ENCODE measurements around a stretch of chr7.

- PRO-cap: no peak
Measured at GRCh38 chr7:66629426-66629949, 807 bp downstream of the KCTD7 start.

DNA sequence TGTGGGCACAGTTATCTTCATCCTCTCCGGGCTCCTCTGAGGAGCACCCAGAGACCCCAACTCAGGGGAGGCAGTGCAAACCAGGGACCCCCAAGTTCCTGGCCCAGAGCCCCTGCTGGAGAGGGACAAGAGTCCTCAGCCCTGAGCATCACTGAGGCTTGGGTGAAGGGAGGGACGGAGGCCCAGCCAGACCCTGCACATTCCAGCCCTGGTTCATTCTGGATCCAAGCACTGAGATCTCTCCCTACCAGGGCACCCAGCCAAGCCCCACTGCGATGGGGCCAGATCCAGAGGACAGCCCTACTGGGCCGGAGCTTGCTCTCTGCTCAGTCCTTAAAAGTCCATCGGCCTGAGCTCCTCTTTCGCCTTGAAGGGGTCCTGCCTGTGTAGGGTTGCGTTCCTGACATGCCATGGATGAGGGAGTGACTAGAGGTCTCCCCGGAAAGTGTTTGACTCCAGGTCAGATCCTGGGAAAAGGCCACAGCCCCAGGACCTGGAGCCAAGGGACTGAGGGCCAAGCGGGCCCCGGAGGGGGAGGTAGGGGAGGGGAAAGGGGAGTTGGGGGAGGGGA is 40.5 kb upstream of the RABGEF1 start:
- PRO-cap: no peak

GRCh38 chr7:66946542-66946976 is 25.5 kb downstream of the TMEM248 start:
- PRO-cap: no peak

GRCh38 chr7:66958943-66959415 is 36.4 kb downstream of the SBDS start:
- PRO-cap: no peak

DNA sequence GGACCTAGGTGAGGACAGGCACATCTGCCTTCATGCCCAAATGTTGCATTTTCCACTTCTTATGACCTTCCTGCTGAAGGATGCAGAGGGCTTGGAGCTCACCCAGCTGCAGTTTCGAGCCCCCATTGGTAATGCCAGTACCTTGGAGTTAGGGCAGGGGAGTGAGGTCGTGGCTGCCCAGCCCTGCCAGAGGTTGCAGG is 24.9 kb downstream of the SBDS start:
- PRO-cap: no peak

GRCh38 chr7:66994127-66994369 is 1.3 kb downstream of the SBDS start:
- PRO-cap: no peak

DNA sequence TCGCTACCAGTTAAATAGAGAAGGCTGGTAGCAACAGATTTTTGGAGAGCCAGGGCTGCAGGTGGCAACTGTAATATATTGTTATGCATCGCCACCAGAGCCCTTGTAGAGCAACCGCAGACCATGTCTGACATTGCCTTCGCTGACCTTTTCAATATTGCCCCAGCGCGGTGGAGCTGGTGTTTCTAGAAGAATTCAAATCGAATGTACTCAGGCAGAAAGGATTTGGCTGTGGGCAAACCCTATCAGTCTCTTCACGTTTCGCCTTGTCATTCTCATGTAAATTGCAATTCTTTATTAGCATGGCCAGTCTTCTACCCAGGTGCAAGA is 490.2 kb upstream of the AUTS2 start:
- PRO-cap: unidirectional peak, minus-strand start at position 104 of the sequence

- PRO-cap: no peak
Measured at GRCh38 chr7:69394281-69394729, 204.0 kb upstream of the AUTS2 start.

GRCh38 chr7:69429904-69430428 is 168.3 kb upstream of the AUTS2 start:
- PRO-cap: no peak

DNA sequence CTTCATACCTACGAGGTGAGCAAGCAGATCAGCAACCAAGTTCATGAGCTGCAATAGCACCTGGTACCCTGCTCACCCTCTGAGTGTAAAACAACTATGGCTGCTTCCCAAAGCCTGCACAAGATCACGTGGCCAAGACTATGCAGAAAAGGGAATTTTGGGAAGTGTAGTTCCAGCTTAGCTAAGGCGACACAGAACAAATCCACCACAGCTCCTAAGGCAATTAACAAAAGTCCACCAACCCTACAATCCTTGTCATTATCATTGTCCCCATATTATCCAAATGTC is 95.9 kb upstream of the AUTS2 start:
- PRO-cap: no peak

GRCh38 chr7:69941141-69941816 is 343.0 kb downstream of the AUTS2 start:
- PRO-cap: no peak

GRCh38 chr7:70696086-70696888 is 435.7 kb upstream of the GALNT17 start:
- PRO-cap: no peak

DNA sequence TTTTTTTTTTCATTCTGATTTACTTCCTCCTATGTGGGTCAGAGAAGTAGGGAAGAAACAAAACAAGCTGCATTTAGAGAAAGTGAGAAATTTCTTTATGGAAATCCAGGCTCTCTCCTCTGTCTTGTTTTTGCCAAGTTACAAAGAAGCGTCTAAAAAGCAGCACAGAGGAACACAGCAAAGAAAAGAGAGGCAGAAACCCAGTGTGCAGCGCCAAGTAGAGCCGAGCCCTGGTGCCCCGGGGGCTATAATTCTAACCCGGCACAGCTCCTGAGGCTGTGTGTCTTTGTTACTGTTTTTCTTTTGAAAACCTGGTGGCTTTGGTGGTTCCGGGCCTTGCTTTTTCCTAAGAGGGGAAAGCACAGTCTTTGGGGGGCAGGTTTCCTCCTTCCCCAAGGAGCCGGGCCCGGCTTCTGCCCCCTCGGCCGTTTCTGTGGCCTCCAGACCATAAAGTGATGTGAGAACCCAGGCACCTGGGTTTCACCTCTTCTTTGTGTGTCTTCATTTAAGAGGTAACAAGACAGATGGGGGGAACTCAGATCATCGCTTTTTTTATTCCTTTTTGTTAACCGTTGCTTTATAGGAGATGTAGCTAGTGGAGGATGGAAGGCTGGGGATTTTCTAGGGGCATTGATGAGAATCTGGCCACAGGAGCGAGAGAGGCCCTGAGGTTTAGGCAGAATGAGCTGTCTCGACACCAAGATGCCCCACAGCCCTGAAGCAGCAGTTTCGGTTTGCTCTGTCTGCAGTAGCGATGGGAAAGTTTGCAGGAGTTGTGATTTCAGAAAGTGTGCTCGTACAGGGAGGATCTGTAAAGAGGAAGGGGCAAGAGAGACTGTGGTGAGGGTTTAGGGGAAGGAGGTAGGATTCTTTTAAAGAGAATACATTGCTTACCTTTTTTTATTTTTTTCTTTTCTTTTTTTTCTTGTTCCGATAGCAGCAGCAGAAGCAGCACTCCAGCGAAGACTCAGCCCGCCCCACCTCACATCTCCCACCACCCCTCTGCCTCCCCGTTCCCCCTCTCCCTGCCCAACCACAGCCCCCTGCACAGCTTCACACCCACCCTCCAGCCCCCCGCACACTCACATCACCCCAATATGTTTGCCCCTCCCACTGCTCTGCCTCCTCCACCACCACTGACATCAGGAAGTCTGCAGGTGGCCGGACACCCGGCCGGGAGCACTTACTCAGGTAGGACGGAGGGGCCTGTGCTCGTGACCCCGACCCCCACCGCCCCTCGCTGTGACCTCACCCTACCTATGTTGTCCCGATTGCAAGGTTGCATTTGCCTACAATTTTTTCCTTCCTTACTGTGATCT is 367.7 kb upstream of the GALNT17 start:
- PRO-cap: no peak

- PRO-cap: no peak
Measured at GRCh38 chr7:71278167-71278731, 146.3 kb downstream of the GALNT17 start.

DNA sequence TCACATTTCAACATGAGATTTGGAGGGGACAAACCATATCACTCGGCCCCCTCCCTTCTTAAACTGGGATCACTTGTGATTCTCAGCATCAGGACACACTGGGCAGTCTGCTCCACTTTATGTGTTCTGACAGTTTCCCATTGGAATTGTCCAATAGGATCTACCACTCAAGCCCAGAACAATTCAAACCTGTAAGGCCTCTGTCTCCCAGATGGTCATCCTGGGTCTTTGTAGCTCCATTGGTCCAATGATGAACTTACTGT is 262.4 kb downstream of the GALNT17 start:
- PRO-cap: no peak

DNA sequence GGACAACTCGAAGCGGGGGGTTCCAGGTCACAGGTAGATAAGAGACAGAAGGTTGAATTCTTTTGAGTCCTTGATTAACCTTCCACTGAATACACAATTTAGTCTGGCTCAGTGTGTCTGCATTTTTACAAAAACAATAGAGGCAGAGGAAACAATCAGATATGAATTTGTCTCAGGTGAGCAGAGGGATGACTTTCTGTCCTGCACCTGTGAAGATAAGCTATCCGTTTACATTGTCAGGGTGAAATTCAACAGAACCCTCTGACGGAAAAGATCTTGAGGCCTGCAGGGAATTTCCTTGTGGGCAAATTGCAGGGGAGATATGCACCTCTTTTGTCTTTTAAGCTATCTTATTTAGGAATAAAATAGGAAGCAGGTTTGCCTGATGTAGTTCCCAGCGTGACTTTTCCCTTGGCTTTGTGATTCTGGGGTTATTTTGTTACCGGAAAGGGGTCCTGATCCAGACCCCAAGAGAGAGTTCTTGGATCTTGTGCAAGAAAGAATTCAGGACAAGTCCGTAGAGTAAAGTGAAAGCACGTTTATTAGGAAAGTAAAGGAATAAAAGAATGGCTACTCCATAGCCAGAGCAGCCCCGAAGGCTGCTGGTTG is 325.1 kb downstream of the GALNT17 start:
- PRO-cap: no peak

DNA sequence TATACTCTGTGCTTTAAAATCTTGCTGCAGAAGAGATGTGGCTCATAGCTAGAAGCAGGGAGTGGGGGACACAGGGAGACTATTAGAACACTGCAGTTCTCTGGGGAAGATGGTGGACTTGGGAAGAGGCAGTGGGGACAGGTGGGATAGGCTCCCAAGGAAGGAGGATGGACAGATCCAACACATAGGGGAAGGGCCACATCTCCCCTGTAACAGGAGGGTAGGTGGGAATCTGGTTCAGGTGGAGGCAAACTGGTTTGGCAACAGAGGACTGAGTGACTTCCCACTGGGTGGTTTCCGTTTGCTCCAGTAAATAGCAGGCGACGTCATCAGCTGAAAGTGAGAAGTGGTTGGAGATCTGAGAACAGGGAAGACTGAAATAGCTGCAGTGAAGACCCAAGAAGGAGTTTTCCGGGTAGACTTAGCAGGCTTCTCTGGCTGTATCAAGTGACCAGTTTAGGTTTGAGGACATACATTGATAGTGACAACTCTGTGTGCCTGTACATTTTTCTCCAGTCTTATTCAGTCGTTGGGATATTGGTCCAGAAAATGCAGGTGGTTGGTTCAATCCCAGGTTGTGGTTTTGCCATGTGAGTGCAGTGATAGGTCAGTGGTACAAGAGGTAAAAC is 504.4 kb downstream of the GALNT17 start:
- PRO-cap: no peak

GRCh38 chr7:71712251-71712585 is 580.3 kb downstream of the GALNT17 start:
- PRO-cap: no peak

- PRO-cap: no peak
Measured at GRCh38 chr7:72446850-72447345, 34.8 kb upstream of the CALN1 start.

GRCh38 chr7:72732029-72732244 is 96.1 kb downstream of the TYW1B start:
- PRO-cap: no peak